Thoracic aorta endothelial cell (primary cell): Measurements from ENCODE around the genes PHIP and BCKDHB.

- CAGE, long polyA plus RNA, result no peak
Observed at GRCh38 chr6:75602221-75603242, 852 bp downstream of the SENP6 start.

GRCh38 chr6:78628889-78630249 lies 238.0 kb upstream of the IRAK1BP1 start:
- CAGE, long polyA plus RNA, result no peak

DNA sequence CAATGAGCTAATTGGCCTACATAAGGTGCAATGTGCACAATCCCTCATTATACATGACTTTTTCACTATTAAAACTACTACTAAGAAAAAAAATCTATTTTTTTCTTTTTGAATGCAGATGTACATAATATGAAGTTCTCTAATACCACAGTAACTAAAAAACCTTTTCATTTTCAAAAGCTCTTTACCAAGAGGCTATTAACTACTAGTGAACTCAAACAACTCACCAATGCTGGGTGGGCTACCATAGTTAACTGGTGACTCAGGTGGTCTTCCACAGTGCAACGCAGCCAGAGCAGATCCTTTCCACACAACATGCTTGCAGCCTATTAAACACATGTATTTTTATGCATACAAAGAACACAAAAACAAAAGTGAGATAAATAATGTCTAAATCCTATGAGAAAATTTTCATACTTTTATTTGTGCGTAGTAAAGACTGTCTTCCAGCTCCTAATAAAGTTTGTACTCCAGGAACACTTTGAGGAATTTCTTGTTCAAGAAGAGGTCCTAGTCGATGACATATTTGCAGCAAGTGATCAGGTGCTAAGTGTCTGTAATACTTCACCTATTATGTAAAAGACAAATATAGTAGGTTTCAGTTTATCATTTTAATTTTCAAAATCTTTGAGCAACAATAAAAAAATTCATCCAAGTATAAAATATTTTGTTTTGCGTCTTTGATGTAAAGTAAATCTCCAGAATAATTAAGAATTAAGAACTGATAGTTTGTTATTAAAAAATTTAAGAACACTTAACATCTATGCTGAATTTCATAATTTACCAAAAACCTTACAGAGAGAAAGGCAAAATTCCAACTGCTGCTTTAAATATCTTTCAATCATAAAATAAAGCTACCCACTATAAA lies 17.6 kb downstream of the PHIP start:
- CAGE, long polyA plus RNA, result no peak

- CAGE, long polyA plus RNA, result no peak
Observed at GRCh38 chr6:79077413-79078406, at the start of gene PHIP. PHIP (minus strand) TSS chr6:79078254.

GRCh38 chr6:79234325-79235145 lies 156.5 kb upstream of the PHIP start:
- CAGE, long polyA plus RNA, result start-site peak on the minus strand at chr6:79234628-79234654, 157 and 116 reads in 2 replicates

- CAGE, long polyA plus RNA, result no peak
Observed at GRCh38 chr6:79277982-79278319, 199.9 kb upstream of the PHIP start.

DNA sequence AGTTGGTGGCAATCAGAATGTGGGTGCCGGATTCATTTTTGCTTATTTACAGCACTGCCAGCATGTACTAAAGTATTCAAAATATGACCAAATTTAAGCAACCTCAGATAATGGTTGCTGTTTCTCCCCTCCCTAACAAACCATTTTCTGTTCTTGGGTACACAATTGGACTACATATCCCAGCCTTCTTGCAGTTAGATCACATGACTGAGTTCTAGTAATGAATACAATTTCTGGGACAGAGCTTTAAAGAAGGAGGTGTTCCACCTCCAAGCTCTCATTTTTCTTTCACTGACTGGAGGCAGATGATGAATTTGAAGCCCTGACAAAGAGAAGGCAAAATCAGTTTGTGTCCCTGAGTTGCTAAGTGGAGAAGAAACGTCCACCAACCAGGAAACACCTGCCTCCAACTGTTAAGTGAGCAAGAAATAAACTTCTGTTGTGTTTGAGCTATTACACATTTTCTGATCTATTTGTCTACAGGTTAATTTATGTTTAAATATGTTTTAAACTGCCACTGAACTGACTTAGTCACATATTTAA lies 117.2 kb downstream of the LCA5 start:
- CAGE, long polyA plus RNA, result no peak

- CAGE, long polyA plus RNA, result no peak
Observed at GRCh38 chr6:79663575-79664185, 32.6 kb downstream of the SH3BGRL2 start.

DNA sequence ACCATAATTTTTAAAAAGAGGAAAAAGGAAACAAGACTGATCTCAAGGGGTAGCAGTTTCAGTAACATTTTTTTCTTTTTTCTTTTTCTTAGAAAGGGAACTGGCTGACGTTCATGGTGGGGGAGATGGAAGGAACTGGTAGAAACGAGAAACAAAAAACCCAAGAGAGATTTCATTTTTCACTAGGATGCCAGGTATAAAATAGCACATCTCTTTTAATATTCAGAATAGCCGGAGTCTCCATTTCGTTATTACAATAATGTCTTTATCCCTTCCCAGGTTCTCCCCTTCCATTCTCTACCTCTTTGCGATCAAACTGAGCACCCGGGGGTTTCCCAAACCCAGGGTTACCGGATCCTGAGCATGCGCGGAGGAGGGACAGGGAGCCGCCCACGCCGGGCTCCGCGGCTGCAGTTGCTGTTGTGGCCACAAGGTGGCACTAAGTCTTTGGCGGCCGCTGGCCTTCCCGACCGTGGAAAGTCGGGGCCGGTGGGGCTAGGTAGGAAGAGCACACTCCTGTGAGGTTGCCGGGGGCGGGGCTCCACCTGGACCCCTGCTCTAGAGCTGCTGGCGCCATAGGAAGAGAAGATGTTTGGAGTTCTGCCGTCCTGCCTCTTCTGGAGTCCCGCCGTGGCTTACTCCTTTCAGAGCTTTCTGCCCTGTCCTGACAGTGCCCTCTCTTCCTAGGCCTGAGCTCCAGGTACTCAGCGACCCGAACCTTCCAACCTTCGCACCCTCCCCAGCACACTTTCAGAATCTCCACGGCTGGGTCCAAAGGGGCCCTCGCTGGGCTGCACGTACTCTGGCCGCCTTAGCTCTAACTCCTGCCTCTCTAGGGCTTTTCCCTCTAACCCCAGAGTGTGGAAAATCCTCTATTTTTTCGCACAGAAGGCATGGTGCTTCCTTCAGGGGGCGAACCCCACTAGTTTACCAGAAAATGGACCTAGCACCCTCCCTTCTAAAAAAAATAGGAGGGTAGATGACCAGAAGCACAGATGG lies 146.9 kb downstream of the SH3BGRL2 start:
- CAGE, long polyA plus RNA, result no peak

DNA sequence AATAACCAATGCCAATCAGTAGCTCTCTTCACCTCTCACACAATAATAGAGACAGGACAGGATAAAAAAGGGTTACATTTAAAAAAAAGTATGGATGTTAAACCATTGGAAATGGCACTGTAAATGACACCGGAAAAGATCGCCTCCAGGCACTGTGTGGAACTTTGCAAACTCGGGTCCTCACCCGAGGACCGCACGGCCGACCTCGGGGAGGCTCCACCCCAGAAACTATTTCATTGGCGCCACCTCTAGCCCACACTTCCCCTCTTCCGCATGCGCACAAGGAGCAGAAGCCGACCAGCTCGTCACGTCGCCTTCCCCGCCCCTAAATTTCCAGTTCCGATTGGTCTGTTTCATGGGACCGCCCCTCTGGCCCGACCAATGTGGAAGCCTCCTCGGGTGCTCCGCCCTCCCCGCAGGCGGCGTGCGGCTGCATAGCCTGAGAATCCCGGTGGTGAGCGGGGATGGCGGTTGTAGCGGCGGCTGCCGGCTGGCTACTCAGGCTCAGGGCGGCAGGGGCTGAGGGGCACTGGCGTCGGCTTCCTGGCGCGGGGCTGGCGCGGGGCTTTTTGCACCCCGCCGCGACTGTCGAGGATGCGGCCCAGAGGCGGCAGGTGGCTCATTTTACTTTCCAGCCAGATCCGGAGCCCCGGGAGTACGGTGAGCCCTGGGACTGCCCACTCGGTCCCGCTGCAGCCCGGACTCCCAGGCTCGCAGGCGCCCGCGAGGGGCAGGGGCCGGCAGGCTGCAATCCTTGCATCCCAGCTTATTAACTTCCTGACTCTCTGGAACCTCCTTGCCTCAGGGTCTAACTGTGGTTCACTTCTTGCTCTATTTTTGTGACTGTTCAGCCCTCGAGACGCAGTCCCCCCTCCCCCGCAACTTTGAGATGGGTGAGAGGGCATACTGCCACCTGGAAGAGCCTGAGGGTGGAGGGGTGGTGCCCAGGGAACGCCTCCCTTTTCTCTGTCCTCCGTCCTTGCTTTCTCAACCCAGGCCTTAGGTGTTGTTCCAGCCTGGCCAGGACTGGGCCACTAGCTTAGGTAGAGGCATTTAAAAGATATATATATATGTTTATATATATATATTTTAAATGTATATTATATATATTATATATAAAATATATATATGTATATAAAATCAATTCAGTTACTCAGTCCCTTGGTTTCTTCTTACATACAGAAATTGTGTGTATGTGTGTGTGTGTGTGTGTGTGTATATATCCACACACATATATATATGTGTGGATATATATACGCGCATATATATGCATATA lies at the start of gene BCKDHB:
BCKDHB (plus strand) TSS at position 442 of the 1,276 bp plus-strand sequence.
- CAGE, long polyA plus RNA, result no peak

DNA sequence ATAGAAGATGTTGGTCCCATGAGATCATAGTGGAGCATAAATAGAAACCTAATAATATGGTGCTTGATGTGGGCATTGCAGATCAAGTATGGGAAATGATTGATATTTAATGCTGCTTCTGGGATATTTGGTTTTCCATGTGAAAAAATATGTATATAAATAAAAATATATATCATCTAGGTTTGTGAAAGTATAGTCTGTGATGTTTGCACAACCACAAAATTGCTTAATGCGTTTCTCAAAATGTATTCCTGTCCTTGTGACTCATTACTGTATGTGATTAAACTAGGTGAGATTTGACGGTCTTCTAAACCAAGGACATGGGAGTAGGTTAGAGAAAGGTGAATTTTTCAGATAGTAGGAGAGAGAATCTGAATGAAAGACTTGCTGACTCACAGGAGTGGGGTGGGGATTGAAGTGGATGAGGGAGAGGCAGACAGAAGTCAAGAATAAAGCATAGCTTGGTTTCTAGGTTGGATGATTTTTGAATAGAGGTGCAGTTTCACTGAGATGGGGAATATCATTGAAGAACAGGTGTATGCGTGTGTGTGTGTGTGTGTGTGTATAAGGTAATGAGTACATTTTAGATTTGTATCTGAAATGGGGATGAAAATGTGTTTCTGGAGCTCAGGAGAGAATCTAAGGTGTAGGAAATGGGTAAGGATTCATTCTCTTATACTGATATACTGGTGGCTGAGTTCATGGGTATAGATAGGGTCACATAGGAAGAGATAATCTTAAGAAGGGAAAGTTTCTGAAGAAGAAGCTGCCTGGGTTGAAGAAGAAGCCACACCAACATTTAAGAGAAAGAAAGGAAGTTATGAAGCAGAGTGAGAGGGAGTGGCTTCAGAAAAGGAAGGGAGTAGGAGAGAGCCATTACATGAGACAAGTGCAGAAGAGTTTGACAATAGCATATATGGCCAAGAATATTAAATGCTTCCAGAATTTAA lies 174.3 kb downstream of the BCKDHB start:
- CAGE, long polyA plus RNA, result no peak

GRCh38 chr6:80638516-80639190 lies 532.2 kb downstream of the BCKDHB start:
- CAGE, long polyA plus RNA, result no peak

GRCh38 chr6:81788679-81788997 lies 36.2 kb upstream of the TENT5A start:
- CAGE, long polyA plus RNA, result no peak

GRCh38 chr6:81820801-81821253 lies 68.3 kb upstream of the TENT5A start:
- CAGE, long polyA plus RNA, result no peak

DNA sequence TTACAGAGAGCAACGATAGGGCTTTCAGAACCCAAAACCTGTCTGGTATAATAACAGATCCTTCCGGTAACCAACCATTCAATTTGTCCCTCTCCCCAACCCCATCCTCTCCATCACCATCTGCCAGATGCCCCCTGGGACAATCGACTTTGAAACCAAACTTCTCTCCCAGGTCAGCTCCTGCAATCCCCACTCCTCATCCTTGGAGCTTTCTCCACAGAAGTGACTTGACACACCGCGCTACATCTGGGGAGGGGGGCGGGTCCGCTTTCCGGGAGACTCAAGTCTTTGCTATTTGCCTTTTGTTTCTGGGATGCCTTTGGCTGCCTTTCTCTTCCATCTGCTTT lies 852 bp upstream of the TPBG start:
- CAGE, long polyA plus RNA, result no peak

DNA sequence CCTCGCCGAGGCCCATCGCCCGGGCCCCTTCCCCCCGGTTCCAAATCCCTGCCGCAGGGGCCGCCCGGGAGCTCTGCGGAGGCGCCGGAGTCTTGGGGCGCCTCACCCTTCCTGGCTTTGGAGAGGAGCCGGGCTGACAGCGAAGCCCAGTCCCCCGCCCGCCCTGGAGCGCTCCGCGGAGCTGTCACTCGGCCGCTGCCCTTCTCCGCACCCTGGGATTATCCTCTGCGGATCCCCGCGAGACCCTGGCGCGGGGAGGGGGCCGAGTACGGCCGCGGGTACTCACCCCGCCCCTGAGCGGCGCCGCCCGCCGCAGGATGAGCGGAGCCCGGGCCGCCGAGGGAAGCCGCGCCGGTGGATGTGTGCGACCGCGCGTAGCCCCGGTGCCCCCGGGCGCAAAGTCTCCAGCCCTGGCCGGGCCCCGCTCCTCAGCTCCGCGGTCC lies 321 bp downstream of the SNAP91 start:
- CAGE, long polyA plus RNA, result no peak

DNA sequence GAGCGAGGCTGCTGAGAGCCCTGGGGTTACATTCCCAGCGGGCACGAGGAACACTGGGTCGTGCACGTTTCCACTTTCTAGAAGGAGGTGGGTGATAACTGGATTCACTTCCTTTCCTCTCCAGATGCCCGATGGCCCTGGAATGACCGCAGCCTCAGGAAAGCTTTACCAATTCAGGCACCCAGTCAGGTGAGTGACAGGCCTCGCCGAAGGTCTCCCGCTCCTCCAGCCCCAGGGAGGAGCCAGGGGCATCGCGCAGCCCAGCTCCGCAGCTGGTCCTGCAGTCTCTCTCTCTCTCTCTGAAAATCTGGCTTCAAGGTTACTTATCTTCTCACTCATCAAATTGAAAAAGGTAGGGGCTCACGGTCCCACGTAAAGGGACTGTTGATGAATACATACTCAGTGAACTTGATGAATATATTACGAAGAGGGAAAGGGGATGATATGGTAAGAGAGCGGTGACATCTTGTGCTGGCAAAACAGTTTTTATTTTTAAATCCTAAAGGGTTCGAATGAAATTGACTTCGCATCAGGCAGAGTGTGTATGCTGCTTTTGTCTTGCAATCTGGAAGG lies 899 bp downstream of the RIPPLY2 start:
- CAGE, long polyA plus RNA, result no peak

- CAGE, long polyA plus RNA, result no peak
Observed at GRCh38 chr6:84184121-84185391, 42.9 kb downstream of the CEP162 start.

DNA sequence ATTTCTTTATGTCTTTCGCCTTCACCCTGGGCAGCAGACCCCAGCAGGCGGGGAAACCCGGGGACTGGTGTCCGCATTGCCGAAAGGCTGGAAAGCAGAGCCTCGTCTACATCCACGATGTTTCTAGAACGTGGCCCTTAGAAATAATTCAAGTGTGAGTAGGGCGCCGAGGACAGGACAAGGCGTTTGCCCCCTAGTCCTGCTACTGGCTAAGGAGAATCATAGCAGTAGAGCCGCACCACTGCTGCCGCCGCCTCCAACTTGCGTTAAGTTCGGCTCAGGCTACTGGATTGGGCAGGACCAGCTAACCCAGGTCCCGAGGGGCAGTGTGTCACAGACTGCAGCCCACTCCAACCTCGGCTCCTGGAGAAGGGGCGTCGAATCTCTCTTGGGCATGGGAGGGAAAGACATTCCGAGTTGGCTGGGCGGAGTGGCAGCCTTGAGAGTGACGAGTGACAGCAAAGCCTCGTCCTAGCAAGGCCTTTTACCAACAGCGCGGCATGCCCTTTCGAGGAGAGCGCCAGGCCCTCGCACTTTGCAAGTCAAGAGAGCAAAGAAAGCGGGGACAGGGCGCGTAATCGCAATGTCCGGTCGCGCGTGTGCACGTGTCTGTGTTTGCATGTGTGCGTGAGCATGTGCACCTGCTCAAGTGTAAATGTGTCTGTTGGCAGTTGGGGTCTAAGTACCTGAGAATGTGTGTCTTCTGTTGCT lies 2.7 kb upstream of the TBX18 start:
- CAGE, long polyA plus RNA, result no peak

DNA sequence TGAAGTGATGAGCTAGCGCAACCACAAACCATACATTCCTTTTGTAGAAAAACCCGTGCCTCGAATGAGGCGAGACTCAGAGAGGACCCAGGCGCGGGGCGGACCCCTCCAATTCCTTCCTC lies 368 bp upstream of the NT5E start:
- CAGE, long polyA plus RNA, result no peak